Peritoneum (tissue), 1 donor: ENCODE results near the genes HOXD1 and OSBPL6.

DNA sequence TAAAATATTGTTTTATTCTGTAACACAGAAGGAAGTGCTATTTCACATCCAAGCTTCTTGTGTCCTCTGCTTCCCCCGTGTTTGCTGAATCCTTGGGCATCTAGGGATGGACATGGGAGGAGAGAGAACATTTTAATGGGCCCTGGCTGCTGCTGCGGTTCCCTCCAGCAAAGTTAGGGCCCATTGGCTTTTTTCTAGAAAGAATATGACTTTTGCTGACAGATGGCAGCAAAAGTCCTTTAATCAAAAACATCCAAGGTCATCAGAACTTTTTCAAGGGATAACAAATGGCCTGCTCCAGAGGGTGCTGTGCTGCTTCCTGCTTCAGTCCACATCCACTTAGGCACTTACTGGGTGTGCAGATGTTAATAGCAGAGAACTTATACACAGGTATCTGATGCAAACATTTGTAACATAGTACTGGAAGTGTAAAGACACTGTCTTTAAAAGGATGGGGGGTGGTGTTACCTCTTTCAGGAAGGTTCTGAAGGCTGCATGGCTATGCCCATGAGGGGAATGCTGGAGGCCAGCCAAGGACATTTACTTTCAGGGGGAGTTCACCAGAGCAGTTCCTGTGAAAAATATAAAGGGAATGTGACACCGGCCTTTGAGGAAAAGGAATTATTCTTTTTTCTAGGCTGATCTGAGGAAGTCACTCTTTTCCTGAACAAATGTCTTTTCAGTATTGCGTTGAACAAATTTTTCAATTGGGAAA lies 5.5 kb downstream of the HOXD8 start:
- PRO-cap = no peak

- PRO-cap = no peak
Measured at GRCh38 chr2:176138311-176139493, 9.2 kb downstream of the HOXD8 start.

DNA sequence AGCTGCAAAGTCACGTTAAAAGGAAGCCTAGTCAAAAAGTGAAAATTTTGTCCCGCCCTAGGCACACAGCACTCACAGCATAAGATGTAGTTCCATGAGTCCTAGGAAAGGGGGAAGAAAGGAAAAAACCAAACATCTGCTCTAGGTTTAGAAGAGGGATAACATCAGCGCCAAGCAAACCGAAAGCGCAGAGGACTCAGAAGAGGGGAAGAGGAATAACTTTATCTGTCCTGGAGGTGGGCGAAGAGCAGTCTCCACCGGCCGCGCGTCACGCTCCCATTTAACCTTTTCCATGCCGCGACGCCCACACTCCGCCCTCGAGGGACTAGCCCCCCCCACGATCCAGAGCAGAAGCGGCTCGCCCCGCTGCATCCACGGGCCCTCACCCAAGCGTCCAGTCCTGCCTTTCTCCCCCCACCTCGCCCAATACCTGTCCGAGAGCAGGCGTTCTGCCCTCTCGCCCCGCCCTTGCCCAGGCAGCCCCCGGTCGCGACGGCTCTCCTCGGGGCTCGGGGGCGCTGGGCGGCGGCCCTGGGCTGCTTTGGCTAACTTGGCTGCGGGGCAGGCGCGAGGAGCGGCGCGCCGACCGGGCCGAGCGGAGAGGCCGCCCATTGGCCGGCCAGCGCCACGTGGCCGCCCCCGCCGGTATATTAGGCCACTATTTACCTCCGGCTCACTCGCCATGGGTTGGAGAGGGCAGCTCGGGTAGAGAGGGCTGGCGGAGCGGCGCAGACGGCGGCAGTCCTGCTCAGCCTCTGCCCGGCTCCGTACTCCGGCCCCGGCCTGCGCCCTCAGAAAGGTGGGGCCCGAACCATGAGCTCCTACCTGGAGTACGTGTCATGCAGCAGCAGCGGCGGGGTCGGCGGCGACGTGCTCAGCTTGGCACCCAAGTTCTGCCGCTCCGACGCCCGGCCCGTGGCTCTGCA lies at the start of gene HOXD1:
Gene HOXD1 (plus strand): TSS at position 680 of the 926 bp plus-strand sequence.
- PRO-cap = bidirectional peak, plus-strand start at position 680 of the sequence, minus-strand start at position 603 of the sequence

DNA sequence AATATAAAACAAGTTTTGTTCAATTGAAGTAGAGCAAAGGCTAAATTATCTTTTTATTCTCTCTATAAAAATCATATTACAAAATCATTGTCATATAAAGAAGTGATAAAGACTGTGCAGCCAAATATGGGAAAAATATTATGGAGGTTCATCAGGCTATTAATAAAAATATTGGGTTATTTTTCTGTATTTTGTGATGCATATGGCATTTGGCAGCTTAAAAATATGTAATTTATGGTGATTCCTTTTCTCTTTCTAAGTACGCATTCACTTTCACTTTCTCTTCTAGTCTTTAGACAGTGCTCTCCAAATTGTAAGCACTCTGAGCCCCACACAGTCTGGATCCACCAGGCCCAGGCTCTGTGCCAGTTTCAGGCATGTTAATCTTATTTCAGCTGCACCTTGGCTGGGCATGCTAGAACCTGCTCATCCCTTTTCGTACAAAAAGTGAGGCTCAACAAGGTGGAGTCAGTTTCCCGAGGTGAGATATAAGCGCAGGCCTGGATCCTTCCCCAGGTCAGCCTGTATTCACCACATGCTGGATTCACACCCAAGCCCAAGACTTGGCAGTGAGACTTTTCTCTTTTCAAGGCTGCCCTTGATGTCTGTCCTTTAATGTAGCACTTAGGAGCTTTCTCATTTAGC lies 203.9 kb downstream of the MTX2 start:
- PRO-cap = no peak

GRCh38 chr2:176495135-176495564 lies 225.9 kb downstream of the MTX2 start:
- PRO-cap = no peak

GRCh38 chr2:176826557-176826927 lies 386.1 kb upstream of the HNRNPA3 start:
- PRO-cap = no peak

DNA sequence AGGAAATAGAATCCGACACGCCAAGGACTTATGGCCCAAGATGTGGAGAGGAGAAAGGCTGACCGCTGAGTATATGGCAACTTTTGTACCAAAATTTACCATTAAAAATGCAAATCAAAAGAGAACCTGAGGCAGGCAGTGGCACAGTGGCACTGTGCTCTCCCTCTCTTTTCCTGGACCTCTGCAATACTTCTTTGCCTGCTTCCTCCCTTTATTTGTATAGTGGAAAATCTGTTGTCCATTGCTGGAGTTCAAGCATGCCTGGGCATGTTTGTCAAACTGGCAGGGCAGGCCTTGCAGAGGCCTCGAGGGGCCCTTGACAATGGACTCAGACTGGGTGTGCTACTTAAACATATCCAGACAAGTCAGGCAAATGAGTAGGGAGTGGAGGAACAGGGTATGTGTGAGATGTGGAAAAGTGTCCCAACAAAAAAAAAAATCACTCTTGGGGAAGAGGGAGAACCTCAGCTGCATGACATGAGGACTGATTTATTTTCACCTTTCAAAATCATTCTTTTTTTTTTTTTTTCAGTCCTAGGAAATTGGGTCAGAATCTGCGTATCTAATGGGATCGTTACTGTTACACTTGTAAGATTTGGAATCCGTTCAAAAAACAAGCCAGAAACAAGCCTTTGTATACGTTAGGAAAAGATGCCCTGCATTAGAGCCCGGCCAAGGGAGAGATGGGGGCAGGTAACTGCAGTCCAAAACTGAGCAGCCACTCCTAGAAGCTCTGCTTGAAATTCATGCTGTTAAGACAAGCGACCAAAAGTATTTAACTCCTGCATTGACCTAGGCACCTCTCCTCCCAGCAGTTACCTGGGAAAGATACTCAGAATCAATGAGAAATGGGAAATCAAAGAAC lies 42.3 kb upstream of the HNRNPA3 start:
- PRO-cap = no peak

GRCh38 chr2:177232828-177233804 lies 20.5 kb downstream of the HNRNPA3 start:
- PRO-cap = no peak

DNA sequence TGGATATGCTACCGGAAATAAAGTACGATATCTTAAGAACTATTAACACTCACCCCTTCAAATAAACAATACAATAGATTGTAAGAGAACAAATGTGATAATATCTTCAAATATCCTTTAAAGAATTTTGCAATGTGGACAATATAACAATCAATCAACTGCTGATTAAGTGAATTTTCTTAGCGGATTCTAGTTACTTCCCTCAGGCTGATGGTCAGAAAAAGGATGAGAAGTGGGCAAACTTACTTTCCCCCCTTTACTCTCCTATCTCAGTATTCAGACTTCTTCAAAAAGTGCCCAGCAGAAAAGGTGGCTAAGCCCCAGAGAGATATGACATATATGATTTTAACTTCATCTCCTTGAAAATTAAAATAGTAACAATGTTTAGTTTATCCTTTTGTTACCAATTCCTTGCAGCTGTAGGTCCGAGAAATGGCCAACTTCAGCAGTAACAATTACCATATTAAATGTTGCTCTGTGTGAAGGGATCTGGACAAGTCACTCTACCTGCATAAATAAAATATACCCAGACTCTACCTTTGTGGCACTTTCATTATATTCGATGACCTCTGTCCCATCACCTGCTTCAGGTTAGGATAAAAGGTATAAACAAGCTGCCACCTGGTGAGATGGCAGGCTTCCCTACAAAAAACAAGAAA lies 10.6 kb downstream of the NFE2L2 start:
- PRO-cap = no peak

- PRO-cap = no peak
Measured at GRCh38 chr2:177271153-177271729, 6.7 kb upstream of the NFE2L2 start.

GRCh38 chr2:177322659-177323063 lies 58.1 kb upstream of the NFE2L2 start:
- PRO-cap = no peak

- PRO-cap = no peak
Measured at GRCh38 chr2:177332250-177332898, 60.2 kb upstream of the AGPS start.

DNA sequence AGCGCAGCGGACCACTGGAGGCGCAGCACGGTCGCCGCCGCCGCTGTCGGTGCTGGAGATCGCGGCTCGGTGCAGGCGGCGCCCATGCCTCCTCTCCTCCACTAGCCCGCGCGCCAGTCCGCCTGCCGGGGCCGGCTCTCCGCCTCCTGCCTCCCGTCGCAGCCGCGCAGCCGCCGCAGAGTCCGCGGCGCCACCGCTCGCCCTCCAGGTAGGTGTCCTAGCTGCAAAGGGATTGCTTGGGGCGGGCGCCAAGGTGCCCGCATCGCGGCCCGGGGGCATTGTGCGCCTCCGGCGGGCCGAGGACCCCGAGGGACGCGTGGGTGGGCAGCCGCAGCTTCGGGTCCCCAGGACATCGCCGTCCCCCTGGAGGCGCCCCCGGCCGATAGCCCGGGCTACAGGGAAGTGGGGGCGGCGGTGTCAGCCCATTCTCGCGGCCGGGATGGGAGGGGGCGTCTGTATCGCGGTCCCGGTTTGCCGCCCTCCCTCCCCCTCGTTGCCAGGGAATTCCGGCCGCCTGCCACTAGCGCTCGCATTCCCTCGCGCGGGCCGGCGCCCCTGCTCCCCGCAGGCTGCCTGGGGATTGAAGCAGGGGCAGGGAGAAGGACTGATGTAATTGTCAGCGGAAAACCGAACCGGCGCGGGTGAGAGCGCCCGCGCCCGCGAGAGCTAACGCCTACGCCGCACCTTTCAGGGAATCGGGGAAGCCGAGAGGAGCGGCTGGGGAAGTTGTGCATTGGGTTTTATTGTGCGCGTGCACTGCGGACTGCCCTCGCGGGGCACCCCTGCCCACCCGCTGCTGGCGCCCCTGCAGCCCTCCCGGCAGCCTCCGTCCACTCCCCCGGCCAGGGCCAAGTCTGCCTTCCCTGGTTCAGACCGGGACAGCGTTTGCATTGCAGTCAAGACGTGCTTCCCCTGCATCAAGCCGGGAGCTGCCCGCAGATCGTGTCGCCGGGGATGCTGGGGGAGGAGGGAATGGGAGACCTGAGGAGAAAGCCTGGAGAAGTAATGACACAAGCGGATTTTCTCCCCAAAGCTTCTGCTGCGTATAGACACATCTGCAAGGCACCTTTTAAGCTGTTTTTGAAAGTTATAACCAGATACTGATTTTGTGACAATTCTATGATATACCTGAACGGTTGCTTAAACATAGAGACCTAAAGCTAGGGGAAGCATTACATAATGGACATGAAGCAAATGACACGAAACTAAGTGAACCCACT lies at the start of gene OSBPL6:
Gene OSBPL6 (plus strand): TSS at position 46 of the 1,220 bp plus-strand sequence.
- PRO-cap = no peak

DNA sequence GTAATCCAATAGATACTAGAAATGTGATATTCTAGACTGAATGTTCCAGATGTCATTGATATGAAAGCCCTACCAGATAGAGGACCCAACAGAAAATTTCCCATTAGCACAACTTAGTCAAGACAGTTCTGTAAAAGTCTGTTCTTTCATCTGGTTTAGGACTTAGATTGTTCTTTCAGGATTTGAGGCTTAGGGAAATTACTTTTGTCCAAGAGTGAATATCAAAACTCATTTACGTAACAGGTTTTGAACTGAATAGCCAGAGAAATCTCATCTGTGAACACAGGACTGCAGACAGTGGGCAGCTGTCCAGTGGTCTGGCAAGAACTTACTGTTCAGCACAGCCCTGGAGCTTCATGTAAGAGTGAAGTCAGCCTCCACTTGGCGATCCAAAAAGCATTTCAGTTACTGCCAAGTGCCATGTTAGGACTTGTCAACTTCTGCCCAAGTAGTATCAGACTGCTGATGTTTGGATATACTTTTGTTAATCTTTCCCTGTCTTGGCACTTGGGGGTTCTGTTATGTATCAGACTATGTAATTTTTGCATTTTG lies 77.6 kb downstream of the OSBPL6 start:
- PRO-cap = no peak

DNA sequence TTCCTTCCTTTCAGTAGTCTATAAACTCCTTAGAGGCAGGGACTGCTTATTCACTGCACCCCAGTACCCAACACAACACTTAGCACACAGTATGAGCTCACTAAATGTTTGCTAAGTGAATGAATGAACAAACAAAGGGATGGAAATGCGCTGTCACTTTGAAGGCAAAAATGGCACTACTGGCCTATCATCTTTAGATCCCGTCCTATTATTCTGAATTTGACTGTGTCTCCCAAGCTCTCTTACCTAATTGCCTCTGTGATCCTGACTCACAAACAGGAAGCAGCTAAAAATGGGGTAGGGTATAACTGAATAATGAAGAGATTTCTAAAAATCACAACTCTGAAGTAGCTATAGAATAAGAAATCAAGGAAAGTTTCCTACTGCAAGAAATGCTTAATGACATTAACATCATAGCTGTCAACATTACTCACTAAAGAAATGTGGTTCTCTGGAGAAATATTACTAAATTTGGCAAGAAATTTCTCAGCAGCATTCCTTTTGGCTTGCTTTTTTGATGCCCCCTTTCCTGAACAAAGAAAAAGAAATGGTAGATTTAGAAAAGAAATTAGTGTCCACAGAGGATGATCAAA lies 9.7 kb downstream of the PRKRA start:
- PRO-cap = no peak

- PRO-cap = no peak
Measured at GRCh38 chr2:178454465-178455102, 3.4 kb downstream of the PJVK start.

DNA sequence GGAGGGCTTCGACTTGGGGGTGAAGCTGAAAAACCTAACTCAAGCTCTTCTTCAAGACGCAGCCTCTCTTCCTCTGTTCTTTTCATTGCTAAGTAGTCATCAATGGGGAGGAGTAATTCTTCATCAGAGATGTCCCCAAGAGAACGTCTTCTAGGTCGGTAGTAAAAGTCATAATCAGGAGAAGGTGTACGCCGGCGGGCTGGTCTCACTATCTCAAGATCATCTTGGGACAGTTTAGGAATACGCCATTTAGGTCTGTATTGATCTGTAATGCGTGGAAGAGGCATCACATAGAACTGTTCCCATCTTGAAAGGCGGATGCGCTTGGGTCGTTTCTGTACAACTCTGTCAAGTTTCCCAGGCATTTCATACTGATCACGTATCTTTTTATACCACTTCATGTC lies 52.3 kb downstream of the PLEKHA3 start:
- PRO-cap = no peak

GRCh38 chr2:178588886-178589782 lies 108.9 kb downstream of the PLEKHA3 start:
- PRO-cap = no peak

- PRO-cap = no peak
Measured at GRCh38 chr2:178670665-178671107, 136.5 kb downstream of the TTN start.

DNA sequence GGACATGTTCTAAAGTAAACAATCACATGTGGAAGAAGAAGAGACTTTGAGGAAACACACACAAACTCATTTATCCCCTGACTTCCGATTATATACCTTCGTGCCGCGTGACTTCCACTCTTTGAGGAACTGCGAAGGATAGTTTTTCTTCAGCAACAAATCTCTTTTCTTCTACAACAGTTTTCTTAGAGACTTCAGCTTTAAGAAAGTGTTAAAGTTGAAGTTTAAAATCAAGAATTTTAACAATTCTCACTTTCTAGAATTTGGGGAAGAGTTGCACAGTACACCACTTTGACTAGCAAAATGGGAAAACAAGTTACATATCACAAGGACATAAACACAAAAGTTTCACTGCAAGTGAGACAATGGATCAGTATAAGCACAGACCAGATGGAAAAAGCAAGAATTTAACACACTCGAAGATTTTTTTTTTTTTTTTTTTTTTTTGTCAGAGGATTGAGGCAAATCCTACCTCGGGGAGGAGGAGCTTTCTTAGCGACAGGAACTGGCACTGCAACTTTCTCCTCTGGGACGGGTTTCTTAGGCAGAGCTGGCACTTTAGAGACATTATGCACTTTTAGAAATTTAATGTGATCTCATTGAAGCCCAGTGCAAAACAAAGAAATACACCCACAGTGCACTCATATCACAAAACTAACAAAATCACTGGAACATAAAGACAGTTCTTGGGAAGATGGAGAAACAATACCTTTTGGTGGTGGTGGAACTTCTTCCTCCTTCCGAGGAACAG lies 118.5 kb downstream of the TTN start:
- PRO-cap = no peak